Spinal cord (tissue), 3 donors: ENCODE data around the genes LYRM7, CDC42SE2 and P4HA2.

- PRO-cap, result no peak
- RAMPAGE, long total RNA, result no peak
Observed at GRCh38 chr5:129496294-129496796, 36.2 kb downstream of the ADAMTS19 start.

DNA sequence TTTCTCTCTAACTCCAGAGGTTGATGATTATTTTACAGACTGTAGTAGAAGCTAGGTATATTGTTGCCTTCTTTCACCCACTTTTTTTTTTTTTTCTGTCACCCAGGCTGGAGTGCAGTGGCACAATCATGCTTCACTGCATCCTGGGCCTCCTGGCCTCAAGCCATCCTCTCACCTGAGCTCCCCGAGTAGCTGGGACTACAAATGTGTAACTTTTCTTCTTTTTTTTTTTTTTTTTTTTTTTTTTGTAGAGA lies 96.2 kb downstream of the CHSY3 start:
- PRO-cap, result no peak
- RAMPAGE, long total RNA, result no peak

DNA sequence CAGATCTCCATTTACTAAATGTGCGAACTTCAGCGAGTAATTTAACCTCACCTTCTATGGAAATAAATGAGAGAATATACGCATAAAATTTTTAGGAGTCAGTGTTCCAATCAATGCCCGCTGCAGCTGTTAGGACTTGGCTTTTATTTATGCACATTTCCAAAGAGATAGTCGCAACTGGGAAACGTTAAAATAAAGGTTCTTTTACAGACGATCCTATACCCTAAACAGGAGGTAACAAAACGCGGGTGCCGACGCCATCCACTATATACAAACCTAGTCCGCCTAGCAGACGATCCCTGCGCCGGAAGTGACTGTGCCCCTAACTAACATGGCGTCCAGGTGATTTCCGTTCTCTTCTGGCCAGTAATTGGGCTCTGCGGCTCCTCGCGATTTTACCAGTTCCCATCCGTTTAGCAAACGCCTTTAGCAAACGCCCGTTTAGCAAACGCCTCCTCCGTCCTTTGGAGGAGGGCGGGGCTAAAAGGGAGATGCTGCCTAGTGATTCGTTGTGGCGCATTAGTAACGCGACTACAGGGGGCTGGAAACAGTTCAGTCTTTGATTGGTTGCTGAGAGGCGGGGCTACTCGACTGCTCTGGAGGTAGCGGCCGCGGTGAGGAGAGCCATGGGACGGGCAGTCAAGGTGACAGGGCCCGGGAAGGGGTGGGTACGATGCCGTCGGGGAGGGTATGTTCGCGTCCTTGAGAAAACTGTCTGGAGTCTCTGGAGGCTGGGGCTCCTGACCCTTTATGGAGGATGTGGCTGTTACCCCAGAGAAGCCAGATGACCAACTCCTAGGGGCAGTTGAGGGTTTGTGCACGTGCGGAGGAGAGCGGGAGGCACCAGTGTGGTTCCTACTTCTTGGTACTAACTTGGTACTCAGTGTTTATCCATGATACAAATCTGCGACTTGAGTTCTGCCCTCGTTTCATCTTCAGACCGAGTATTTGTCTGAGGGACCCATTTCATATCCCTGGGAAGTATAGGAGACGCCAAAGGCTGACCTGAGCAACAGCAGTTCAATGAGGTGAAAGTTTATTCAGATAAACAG lies at the start of gene LYRM7:
LYRM7 (plus strand) TSS at position 550 of the 1,052 bp plus-strand sequence.
- PRO-cap, result unidirectional peak, plus-strand start at position 580 of the sequence
- RAMPAGE, long total RNA, result start-site peak on the plus strand centred at position 500 of the sequence, 190 bp wide, 208 and 361 reads in 2 replicates

DNA sequence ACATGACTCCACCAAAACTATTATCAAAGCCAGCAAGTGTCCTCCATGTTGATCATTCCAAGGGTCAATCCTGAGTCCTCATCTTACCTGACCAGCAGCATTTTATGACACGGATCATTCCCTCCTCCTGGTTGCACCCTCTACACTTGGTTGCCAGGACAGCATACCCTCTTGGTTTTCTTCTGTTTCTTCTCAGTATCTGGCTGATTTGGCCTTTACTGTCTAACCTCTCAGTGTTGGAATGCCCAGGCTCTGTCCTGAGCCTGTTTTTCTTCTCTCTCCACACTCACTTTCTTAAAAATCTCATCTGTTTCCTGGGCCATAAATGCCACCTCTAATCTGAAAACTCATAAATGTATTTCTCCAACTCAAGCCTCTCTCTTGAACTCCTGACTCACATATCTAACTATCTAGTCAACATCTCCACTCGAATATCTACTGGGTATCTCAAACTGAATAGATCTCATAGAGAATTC lies 40.0 kb upstream of the CDC42SE2 start:
- PRO-cap, result no peak
- RAMPAGE, long total RNA, result no peak

DNA sequence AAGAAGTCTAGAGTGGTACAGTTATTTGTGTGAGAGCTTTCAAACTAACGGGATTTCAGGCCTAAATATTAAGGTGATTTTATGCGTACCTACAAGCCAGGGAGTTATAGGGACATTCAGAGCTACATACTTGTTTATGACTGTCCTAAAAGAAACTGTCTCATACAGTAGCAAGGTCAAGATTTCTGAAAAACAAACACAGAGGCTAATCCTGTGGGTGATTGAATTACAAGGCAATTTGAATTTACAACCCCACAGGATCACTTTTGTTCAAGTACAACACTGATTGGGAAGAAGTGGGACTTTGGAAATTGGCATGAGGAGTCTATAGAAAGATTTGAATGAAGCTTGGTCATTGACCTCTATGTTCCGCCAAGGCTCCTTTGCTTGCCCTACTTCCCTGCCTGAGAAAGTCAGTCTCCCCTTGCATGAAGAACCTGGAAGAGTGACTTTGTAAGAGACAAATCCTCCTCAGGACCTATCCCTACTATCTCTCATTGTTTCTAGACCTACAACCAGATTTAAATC lies 38.5 kb upstream of the CDC42SE2 start:
- PRO-cap, result no peak
- RAMPAGE, long total RNA, result no peak

DNA sequence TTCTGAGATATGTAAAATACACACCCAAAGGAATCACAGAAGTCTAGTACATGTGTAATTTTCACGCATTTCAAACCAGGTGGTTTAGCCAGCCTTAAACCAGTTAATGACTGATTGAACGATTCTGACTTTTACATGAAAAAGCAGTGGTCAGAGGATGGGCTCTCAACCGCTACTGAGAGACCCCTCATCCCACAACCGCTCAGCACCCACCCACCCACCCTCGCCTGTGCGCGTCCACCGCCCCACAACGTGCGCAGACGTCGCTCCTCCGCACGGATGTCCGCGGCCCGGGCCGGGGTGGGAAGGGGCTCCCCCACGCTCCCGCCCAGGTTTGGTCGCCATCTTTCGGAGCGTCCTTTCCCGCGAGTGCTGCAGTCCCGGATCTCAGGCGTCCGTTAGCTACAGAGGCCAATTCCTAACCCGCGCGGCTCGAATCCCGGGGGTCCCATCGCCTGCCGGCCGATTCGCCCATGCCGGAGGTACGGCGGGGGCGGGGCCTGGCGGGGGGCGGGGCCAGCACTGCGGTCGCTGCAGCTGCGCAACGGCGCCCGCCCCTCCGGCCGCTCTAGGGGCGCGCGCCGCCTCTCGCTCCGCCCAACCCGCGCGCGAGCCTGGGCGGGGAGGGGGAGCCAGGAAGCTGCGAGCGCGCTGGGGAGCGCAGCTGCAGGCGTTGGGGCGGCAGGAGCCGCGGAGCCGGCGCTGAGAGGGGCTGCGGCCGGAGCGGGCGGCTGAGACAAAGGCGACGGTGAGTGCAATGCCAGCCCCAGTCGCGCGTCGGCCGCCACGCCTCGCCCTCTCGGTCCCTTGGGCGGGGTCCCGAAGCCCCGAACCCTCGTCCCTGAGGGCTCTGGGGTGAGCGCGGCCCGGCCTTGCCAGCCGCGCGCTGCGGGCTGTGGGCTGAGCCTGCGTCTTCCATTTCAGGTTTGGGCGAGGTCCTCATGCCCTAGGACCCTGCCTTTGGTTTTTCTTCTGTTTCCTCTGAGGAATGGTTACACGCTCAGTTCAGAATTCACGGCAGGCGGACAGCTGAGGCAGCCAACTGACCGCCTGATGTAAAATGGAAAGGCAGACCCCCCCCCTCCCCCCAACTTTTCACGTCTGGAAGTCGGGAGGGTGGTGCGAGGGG lies at the start of gene CDC42SE2:
CDC42SE2 (plus strand) TSS at position 635 of the 1,129 bp plus-strand sequence.
- PRO-cap, result no peak
- RAMPAGE, long total RNA, result no peak

- PRO-cap, result no peak
- RAMPAGE, long total RNA, result no peak
Observed at GRCh38 chr5:131727677-131728404, 69.0 kb downstream of the FNIP1 start.

GRCh38 chr5:132224997-132226321 lies 2.2 kb downstream of the P4HA2 start:
- PRO-cap, result no peak
- RAMPAGE, long total RNA, result no peak

GRCh38 chr5:132227709-132228493 lies at the start of gene P4HA2:
TSS of gene P4HA2 (minus strand) at chr5:132227853.
- PRO-cap, result no peak
- RAMPAGE, long total RNA, result no peak

DNA sequence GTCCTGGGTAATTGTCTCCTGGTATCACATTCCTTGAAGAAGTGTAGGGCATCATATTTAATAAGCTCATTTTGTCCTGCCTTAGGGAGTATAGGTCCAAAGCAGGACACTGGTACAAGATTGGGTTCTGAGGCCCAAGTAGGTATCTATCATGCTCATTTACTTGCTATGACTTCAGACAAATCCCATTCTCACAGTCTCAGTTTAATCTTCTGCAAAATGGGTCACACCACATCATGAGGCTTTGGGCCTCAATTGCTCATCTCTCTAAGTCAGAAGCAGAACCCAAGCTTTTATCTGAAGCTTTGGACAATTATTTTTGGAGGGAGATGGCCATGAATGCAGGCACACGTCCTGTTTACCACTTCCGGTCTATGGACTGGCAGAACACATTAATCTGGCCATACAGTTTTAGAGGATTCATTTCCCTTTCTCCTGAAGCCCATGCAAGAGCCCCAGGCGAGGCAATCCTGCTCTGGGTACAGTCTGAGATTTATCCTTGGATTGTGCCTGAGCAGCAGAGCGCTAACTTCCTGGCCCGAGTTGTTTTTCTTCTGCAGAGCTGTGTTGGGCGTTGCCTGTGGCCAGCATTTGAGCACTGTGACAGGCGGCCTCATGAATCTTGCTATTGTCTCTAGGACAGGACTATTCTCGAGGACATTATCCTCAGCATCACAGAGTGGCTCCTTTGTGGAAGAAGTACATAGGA lies 16.0 kb downstream of the SLC22A4 start:
- PRO-cap, result no peak
- RAMPAGE, long total RNA, result no peak

- PRO-cap, result no peak
- RAMPAGE, long total RNA, result no peak
Observed at GRCh38 chr5:132322209-132322798, 28.1 kb downstream of the SLC22A4 start.

DNA sequence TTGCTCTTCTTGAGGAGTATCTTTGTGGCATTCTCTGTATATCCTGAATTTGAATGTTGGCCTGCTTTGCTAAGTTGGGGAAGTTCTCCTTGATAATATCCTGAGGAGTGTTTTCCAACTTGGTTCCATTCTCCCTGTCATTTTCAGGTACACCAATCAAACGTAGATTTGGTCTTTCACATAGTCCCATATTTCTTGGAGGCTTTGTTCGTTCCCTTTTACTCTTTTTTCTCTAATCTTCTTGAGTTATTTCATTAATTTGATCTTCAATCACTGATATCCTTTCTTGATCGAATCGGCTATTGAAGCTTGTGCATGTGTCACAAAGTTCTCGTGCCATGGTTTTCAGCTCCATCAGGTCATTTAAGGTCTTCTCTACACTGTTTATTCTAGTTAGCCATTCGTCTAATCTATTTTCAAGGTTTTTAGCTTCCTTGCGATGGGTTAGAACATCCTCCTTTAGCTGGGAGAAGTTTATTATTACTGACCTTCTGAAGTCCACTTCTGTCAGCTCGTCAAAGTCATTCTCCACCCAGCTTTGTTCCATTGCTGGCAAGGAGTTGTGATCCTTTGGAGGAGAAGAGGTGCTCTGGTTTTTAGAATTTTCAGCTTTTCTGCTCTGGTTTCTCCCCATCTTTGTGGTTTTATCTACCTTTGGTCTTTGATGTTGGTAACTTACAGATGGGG lies 21.1 kb upstream of the SLC22A5 start:
- PRO-cap, result no peak
- RAMPAGE, long total RNA, result no peak

GRCh38 chr5:132358565-132359191 lies 10.8 kb upstream of the SLC22A5 start:
- PRO-cap, result no peak
- RAMPAGE, long total RNA, result no peak

GRCh38 chr5:132411539-132411689 lies 41.9 kb downstream of the SLC22A5 start:
- PRO-cap, result no peak
- RAMPAGE, long total RNA, result no peak

DNA sequence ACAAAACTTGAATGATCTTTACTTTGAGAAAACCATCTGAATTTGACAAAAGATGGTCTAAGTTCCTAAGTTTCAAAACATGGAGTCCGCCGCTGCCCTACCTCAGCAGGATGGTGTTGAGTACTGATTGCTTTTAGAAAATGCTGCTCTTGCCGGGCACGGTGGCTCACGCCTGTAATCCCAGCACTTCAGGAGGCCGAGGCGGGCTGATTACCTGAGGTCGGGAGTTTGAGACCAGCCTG lies 42.5 kb downstream of the SLC22A5 start:
- PRO-cap, result no peak
- RAMPAGE, long total RNA, result no peak

- PRO-cap, result no peak
- RAMPAGE, long total RNA, result no peak
Observed at GRCh38 chr5:132434530-132435473, 55.8 kb downstream of the IRF1 start.

GRCh38 chr5:132457979-132458613 lies 32.5 kb downstream of the IRF1 start:
- PRO-cap, result no peak
- RAMPAGE, long total RNA, result no peak

DNA sequence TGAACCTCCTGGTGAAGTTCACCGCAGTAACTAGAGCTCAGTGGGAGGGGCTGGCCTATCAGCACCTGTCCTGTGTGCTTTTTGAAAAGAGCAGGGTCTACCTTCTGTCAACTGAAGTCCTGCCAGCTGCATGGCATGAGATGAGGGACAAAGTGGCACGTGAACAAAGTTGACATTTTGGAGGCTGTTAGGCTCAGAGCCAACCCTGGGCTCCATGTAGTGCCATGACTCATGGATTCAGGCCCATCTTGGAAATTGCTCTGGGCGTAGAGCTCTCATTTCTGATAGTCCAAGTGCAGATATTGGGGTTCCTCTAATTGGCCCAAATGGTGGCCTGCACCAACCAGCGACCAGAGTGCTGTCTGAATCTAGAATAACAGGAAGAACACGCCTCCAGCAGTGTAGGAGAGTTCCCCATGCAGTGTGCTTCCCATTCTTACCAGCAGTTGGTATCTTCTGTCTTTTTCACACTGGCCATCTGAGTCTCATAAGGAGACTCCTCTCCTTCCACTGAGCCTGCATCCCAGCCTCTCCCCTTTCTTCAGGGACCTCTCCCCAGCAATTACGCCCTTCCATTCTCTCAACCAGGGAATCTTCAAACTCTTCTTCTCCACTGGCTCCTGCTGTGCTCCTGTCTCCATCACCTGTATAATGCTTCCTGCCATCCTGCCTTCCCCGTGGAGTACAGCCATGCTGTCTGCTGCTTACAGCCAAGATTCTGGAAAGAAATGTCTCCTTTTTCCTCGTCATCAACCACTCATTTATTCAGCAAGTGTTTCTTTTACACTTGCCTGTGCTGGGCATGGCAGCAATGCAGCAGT lies 30.4 kb downstream of the IRF1 start:
- PRO-cap, result no peak
- RAMPAGE, long total RNA, result no peak

DNA sequence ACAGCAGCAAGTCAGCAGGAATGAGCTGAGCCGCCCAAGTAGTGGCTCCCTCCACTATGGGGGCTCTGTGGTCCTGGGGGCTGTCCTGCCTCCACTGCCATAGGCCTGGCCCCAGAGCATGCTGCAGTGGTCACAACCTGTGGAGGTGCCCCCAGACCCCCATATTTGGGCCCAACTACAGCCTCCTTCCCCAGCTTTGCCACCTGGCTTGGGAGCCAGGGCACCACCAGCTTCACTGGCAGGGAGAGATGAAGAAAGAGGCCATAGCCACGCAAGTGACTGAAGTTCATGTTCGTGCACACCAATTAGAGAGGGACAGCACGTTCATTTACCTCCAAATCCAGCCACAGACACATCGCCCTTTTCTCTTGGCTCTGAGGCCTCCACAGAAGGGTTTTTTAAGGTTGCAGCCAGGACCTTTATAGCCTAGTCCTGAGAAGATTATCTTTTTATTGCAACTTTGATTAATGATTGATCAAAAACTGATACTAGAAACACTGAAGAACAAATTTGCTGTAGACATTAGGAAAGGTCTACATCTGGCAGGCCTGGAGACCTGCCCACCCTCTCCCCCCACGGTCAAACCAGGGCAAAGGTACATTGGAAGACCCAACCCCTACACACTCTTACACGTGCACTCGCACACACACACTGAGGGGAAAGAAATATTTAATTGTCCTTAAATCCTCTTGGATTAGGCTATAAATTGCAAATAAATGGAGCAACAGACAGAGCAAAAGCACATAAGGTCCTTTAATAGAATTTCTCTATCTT lies 27.3 kb downstream of the IRF1 start:
- PRO-cap, result no peak
- RAMPAGE, long total RNA, result no peak

DNA sequence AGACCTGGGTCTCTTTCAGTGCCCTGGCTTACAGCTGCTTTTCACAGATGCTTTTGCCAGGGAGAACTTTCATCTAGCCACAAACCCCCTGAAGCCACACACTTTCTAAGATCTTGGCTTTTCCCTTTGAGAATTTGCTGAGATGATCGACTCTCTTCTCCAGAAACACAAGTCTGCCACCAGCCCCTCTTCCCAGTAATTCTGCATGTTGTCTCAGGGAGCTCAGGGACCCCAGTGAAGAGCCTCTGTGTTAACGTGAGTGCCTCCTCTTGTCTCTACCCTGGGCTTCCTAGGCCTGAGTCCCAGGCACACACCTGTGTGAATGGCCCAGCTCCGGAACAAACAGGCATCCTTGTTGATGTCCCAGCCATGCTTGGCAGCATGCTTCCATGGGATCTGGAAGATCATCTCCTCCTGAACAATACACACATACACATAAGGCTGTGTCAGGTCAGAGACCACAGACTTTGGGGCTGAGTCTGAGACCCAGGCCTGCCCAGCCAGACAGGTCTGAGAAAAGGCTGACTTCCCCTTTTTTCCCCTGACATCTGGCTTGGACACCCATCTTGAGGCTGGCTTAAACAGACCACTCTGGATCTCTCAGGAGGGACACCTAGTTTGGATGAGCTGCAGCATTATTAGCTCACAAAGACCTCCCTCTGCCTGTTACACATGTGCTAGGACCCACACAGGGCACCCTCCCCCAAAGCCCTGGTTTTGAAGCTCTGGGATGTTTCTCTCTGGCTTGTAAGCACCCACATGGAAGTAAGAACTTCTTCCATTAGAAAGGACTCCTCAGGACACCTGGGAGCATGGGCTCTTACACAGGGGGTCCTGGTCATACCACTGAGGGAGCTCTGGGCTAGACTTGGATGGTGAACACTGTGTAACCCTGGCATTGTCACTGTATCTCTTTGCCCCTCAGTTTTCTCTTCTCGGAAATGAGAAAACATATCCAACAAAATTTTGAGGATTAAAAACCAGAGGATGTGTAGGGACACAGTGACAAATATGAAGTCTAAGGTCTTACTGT lies 2.6 kb downstream of the IRF1 start:
- PRO-cap, result no peak
- RAMPAGE, long total RNA, result no peak